Rectum (tissue), 1 donor: ENCODE measurements around a stretch of chr3.

DNA sequence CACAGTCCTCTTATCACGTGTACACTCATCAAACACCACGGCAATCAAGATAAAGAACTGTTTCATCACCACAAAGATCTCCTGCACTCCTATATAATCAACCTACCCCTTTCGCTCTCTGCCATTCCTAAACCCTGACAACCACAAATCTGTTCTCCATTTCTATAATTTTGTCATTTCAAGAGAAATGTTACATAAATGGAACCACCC, 31.3 kb downstream of the POMGNT2 start:
- PRO-cap, result no peak

DNA sequence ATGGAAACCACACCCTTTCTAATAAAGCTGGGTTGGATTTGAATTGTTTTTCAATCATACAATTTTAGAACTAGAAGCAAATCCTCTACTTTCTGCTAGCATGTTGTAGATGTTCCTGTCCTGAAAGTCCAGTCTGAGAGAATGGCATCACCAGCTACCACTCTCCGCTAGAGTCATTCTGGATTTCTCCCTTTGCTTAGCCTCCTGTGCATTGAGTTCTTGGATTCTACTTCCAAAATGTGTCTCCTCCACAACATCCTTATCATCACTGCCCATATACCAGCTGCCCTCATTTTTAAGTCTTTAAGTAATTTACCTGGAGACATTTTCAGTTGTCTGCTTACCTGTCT, 3.9 kb downstream of the SNRK start:
- PRO-cap, result no peak

GRCh38 chr3:43347500-43348318, 61.4 kb downstream of the SNRK start:
- PRO-cap, result no peak

- PRO-cap, result unidirectional peak, minus-strand start at chr3:43485915
Observed at GRCh38 chr3:43485808-43486189, 136.0 kb downstream of the ANO10 start.

DNA sequence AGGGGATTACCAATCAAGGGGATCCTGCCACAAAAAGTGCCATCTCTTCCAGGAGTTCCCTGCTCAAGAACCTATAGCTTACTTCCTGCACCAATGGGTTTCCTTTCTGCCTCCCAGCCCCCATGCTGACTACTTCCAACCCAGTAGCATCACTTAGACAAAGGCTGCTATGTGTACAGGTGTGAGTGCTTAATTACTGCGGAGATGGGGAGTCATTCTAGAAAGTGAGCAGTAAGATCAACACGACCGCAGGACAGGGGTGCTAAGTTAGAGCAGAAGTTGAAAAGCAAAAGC, 49.3 kb downstream of the ANO10 start:
- PRO-cap, result no peak

- PRO-cap, result no peak
Observed at GRCh38 chr3:43638538-43639259, 16.9 kb upstream of the ANO10 start.

GRCh38 chr3:43748182-43748696, 57.5 kb downstream of the ABHD5 start:
- PRO-cap, result no peak

DNA sequence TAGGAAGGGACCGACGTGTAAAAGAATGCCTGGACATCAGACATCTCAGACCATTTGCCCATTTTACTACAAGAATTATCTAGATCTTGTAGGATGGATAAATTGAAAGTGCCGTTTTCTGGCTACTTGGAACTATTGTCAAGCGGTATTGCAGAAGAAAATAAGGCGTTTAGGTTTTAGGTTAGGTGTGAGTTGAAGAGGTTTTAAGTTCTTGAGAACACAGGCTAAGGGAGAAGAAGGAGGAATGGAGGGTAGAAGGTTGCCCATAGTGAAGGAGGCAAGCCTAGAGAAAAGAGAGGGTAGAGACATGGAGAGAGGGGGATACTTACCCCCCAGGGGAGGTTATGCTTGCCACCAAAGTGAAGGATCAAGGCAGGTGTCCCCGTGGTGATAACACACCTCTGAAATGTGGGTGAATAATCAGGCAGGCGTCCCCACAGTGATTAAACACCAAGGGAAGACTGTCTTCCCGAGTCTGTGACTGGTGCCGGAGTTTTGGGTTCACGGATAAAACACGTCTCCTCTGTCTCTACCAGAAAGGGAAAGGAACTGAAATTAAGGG, 10.7 kb downstream of the TCAIM start:
- PRO-cap, result no peak

DNA sequence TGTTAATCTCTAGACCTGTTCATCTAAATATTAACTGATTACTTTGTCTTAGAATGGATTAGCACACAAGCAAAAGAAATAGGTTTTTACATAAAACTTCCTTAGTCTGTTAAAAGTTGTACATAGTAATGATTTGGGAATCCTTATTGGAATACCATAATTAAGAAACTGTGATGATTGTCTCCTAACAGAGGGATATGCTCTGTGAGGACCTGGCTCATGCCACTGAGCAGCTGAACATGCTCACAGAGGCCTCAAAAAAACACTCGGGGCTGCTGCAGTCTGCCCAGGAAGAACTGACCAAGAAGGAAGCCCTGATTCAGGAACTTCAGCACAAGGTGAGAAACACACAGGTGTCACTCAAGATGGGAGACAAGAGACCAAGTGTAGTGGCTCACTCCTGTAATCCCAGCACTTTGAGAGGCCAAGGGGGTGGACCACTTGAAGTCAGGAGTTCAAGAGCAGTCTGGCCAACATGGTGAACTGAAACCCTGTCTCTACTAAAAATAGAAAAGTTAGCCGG, 23.6 kb upstream of the TMEM42 start:
- PRO-cap, result no peak

DNA sequence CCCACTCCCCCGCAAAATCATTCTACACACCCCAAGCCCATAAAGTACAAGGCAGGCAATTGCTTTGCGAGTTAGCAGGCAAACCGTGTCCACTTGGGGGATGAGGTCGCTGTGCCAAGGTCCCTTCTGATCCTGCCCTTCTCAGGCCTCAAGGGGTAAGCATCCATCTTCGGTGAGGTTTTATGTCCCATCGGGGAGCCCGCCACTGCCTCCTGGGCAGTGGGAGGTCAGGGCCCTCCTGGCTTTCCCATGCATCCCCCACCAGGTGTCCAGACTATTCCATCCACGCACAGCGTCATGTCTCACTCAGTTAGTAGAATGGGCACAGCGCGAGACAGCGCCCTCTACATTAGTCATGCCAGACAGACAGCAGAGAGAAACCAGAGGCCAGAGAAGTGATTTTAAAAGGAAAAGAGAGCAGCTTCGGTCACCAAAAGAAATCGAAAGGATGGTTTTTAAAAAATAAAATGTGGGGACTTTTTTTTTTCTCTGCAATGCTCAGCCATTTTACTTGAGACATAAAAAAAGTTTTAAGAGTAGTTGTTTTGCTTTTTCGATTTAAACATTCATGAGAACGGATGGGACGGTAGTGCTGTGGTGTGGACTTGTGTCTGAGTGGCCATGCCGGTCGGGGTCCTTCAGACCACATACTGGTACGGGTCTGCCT, 49.8 kb downstream of the ZDHHC3 start:
- PRO-cap, result no peak

GRCh38 chr3:44974392-44975001, 1.5 kb downstream of the ZDHHC3 start:
- PRO-cap, result bidirectional peak, plus-strand start at chr3:44974645, minus-strand start at chr3:44974576

DNA sequence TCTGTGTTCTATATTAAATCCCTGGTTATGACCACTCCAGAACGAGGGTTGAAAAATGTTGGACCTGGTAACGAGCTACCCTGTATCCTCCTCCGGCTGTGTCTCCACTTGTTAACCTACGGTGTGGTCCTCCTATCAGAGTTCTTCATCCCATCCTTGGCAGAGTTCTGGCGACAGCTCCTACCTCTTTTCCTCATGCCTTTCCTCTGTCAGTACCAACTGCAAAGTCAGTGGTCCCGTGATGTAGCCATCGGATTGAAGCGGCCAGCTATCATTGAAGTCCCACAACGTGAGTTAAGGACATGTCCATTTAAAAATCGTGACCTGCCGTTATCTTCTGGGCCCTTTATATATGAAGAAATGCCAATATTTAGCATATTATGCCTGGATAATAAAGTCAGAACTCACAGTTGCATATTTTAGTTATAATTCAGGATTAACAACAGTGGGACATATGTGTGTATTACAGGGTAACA, 1.1 kb downstream of the EXOSC7 start:
- PRO-cap, result no peak

GRCh38 chr3:45553359-45554067, 41.0 kb upstream of the LIMD1 start:
- PRO-cap, result bidirectional peak, plus-strand start at chr3:45553671, minus-strand start at chr3:45553461

DNA sequence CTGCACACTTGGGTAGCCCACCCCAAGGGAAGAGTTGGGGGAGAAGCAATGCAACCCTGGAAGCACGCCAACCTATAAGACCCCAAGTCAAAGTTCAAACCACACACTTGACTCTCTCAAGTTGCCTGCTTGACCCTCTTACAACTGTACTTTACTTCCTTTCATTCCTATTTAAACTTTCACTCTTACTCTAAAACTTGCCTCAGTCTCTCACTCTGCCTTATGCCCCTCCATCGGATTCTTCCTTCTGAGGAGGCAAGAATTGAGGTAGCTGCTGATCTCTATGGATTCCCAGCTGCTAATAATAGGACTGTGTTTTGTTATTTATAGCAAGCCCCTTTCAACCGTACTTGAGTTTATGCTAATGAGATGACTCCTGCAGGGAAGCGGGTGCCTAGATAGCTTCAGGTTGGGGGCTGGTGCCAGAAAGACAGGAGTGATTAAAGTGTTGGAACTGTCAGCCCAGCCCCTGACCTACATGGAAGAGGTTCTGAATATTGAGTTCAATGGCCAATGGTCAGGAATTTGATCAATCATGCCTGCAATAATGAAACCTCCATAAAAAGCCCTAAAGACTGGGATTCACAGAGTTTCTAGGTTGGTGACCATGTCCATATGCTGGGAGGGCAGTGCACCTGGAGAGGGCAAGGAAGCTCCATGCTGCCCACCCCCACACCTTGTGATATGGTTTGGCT, 21.8 kb upstream of the LIMD1 start:
- PRO-cap, result no peak

DNA sequence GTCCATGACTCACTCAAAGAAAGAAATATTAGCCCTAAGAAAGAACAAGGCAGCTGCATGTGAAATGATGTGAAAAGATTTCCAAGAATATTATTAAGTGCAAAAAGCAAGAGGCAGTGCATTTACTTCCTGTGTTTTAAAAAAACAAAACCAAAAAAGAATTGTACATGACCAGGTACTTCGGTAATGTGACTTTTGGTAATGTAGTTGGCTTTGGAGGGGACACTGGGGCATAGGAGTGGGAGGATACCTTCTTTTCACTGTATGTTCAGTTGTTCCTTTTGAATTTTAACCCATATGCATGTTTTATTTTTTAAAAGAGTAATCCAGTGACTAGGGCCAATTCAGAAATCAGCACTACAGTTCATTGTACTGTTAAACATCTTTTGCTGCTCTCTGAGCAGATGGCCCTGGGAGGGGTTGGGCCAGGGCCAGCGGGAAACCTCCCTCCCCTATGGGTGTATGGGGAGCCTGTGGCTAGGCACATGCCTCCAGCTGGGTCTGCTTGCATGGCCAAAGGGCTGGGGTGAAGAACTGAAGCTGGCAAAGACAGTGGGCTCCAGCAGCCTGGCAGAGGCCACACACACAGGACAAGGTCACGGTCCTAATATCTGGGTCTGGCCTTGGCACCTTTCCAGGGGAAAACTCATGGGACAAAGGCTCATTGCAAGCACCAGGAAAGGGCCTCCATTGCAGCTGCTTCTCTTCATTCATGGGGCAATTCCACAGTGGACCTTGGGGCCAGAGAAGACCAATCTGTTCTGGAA, 11.7 kb upstream of the LIMD1 start:
- PRO-cap, result no peak

DNA sequence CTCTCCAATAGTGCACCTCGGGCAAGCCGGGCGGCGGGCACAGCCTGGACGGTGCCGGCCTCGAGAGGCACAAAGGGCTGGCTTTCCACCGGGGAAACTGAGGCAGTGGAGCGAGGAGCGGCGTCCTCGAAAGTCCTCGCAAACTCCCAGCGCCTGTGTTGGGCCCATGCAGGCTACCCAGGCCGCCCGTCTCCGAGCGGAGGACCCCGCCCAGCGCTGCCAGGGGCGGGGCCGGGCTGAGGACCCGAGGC, 1.0 kb upstream of the LIMD1 start:
- PRO-cap, result bidirectional peak, plus-strand start outside the sequence, minus-strand start at position 140 of the sequence

DNA sequence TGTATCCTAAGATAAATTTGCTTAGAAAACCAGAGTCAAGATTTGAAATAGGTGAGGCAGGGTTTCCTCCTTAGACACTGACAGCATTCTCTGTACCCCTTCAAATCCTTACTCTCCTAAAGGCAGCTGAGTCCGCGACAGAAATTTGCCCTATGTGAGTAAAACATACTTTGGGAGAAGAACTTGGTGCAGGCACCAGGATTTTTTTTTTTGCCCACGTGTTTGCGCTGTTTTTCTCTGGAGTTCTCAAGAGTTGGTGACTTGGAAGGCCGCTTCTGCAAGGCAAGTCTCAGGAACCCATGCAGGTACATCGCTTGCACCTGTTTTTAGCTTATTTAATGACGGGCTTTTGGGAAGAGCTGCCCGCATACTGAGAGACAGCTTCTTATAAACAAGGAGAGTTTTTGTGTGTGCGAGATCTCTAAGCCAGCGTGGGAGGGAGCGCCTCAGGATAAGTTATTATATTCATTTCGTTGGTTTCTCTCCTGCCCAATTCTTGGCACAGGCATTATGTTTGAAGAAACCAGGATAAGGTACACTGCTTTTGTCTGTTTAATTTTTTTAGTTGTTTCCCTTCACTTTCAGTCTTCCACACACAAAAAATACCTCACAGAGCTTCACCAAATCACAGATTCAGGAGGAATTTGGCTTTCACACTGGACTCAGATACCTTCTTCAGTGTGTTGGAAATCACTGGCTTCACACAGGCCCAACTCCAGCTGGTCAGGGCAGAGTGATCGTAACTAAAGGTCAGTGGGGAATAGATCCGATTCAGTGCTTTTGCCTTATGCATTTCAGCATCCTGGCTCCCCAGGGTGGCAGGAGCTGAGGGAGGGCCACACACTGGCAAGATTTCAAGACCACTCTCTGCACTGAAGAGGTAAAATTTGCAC, 11.3 kb upstream of the SACM1L start:
- PRO-cap, result no peak

DNA sequence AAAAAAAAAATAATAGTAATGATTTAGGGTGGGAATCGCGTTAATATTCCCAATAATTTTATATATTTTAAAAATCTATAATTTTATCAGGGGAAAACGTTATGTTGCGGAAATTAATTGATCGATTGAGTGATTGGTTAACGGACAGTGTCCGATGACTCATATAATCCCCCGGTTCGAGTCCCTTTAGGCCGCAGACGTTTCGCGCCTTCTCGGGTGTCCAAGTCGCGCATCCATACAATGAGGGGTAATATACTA, 1.2 kb upstream of the SACM1L start:
- PRO-cap, result no peak

DNA sequence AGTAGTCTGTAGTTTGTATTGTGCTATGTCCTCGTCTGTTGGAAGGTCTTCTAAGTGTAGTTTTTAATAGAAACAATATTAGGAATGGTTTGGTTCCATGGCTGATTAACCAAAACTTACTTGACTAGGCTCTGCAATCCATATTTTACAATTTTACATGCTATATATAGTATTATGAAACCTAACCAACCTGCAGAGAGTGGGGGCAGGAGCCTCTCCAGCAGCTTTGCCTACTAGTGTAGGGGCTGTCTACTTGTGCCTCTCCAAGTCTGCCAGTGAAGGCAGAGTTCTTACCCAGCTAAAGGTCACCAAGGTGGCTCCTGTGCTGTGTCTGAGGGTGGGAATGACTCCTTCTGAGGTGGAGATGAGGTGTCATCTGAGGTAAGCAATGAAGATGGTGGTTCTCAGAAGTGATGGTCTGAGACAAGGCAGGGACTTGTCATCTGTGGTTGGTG, 47.4 kb downstream of the SACM1L start:
- PRO-cap, result no peak

GRCh38 chr3:45894037-45894519, 7.7 kb downstream of the CCR9 start:
- PRO-cap, result no peak